Colonic mucosa (tissue), 1 donor: Measurements from ENCODE around the gene PLA2G6.

DNA sequence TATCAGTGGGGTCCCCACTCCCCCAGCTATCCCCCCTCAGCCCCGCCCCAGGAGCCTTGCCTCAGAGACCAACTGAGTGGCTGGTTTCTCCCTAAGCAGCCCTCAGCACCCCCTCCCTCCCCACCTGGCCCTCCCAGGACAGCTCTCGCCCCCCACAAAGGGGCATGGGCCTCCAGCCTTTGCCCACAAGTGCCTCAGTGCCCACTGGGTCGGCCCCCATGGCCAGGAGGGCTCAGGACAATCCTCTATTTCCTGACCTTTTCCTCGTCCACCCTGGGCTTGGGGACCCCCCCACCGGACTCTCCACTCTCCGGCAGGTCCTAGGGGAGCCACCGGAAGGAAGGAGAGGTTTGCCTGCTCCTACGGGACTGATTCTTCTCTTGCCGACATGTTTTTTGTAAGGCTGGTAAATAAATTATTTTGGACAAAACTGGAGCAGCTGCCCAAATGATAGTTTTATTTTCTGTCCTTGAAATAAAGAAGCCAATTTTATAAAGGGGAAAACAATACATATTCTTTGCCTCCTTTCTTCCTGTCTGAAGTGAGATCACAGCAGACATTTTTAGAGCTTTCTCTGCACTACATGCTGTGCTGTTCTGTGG, 2.8 kb upstream of the PDXP start:
- PRO-cap, result no peak

- PRO-cap, result no peak
Measured at GRCh38 chr22:37688234-37688468, 2.0 kb downstream of the NOL12 start.

DNA sequence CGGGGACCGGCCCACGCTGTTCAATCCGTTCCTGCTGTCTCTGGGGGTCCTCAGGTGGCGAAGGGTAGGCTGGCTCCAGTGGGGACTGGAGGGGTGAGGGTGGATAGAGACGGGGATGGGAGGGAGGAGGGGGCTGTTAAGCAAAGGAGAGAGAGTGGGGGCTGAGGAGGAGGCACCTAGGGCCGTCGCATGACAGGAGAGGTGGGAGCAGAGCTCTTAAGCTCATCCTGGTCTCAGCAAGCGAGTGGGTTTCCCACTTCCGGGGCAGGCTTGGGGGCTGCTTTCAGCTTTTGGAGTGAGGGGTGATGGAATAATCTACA, 44.1 kb downstream of the TRIOBP start:
- PRO-cap, result no peak

GRCh38 chr22:37742448-37742881, 45.6 kb downstream of the TRIOBP start:
- PRO-cap, result no peak

DNA sequence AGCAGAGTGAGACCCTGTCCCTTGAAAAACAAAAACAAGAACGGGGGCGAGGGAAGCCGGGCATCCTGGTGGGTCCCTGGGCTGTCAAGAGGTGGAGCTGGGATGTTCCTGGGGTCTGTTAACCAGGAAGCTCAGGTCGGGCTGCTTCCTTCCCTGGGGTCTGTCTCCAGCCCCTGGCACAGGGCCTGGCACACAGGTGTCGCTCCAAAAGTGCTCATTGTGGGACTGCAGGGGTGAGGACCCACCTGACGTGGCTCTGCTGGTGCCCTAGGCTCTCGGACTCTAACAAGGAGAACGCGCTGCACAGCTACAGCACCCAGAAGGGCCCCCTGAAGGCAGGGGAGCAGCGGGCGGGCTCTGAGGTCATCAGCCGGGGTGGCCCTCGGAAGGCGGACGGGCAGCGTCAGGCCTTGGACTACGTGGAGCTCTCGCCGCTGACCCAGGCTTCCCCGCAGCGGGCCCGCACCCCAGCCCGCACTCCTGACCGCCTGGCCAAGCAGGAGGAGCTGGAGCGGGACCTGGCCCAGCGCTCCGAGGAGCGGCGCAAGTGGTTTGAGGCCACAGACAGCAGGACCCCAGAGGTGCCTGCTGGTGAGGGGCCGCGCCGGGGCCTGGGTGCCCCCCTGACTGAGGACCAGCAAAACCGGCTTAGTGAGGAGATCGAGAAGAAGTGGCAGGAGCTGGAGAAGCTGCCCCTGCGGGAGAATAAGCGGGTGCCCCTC, 47.5 kb upstream of the H1-0 start:
- PRO-cap, result no peak

DNA sequence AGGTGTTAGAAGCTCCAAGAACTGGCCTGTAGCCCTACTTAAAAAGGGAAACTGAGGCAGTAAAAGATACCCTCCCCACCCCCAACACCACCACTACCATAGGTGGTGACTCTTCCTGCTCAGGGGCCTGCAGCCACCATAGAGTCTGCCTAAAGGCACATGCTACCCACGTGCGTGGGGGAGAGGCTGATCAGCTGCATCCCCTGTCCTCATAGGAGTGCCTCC, 39.2 kb upstream of the H1-0 start:
- PRO-cap, result no peak

DNA sequence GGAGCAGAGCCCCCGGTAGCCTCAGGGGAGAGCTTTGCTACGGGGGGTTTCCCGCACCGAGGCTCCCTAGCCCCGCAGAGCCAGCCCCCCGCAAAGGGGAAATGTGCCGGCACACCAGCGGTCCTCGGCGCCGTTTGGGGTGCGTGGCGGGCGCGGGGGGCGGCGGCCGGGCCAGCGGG, 310 bp upstream of the H1-0 start:
- PRO-cap, result no peak

DNA sequence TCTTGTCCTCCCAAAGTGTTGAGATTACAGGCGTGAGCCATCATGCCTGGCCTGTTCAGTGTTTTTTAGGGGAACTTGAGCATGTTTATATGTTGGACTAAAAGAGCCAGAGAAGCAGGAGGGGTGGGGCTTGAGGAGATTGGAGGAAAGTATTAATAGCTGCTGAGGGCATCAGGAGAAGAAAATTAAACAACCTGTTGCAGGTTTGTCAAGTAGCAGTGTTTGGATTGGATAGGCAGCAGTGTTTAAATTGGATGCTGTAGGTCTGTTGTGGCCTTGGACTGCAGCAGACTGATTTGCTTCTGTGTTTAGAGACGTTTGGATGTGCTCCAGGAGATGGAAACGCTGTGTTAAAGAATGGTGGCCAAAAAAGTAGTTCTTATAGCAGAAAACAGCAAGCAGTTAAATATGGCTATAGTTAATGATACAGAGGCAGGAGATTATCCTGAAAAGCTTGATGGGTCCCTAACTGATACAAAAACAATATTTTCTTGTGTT, 5.7 kb downstream of the EIF3L start:
- PRO-cap, result no peak

DNA sequence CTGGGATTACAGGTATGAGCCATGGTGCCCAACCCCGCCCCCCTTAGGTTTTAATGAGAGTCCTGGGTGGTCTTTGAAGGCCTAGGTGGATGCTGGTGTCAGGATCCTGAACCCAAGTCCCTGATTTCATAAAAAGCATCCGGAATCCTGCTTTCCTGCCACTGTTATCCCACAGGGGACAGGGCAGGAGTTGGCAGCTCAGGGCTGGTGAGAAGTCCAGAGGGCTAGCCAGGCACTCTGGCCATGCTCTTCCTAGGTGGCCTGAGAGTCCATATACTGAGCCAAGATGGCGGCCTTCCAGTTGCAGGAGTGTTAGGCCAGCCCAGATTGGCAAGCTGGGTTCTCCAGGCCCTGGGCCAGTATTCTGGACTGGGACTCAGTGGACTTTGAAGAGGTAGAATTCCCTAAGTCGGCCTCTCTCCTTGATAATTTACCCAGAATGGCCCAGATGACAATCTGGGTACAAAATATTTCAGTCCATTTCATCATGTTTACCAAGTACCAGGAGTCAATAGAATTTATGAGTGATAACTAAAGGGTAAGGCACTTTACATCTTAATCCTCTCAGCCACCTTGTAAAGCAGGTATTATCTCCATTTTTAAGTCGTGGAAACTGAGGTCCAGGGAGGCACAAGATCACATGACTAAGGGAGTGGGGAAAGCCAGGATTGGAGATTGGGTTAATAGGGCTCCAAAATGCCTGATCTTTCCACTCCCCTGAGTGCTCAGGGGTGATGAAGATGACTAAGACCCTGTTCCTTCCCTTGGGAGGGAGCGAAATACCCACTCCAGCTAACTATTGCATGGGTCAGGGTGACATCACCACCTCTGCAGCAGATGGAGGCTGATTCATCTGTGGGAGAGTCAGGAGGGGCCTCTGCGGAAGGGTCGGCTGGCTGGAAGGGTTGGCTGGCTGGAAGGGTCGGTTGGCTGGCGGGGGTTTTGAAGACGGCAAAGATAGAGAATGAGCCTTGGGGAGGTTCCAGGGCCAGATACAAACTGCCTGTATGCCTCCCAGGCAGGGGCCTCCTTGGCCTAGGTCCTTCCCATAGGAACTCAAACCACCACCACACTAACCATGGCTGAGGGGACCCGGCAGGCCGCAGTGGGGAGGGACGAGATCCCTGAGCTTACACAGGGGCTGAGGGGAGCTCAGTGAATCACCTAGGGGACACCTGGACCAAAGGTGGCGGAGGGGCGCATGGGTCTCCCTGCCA, 1.2 kb upstream of the MICALL1 start:
- PRO-cap, result unidirectional peak, plus-strand start at position 833 of the sequence; unidirectional peak, plus-strand start at position 880 of the sequence

- PRO-cap, result no peak
Measured at GRCh38 chr22:37967409-37967842, 13.9 kb downstream of the POLR2F start.

- PRO-cap, result no peak
Measured at GRCh38 chr22:38026676-38027185, 30.5 kb upstream of the PICK1 start.

GRCh38 chr22:38049966-38050705, 7.1 kb upstream of the PICK1 start:
- PRO-cap, result bidirectional peak, plus-strand start at chr22:38050395, minus-strand start at chr22:38050260

DNA sequence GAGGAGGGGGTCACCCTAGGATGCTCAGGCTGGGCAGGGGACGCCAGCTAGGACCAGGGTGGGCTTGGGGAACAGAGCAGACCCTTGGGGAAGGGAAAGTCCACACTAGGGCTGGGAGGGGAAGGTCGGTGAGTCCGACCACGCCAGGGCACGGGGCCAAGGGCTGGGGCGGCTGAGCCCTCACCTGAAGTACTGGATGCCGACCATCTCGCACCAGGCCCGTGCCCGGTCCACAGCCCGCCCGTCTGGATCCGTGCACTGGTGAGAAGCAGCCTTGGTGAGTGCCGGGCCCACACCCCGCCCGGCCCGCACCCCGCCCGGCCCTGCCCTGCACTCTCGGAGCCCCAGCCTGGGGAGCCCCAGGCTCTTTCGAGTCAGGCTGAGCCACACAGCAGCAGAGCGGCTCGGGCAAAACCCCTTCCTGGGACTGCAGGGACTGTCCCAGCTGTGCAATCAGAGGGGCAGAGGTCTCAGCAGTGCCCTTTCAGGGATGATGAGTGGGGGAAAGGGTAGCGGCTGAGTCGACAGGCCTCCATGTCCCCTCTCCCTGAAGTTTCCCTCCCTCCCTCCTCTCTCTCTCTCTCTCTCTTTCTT, 1.9 kb upstream of the BAIAP2L2 start:
- PRO-cap, result bidirectional peak, plus-strand start at position 368 of the sequence, minus-strand start at position 247 of the sequence

DNA sequence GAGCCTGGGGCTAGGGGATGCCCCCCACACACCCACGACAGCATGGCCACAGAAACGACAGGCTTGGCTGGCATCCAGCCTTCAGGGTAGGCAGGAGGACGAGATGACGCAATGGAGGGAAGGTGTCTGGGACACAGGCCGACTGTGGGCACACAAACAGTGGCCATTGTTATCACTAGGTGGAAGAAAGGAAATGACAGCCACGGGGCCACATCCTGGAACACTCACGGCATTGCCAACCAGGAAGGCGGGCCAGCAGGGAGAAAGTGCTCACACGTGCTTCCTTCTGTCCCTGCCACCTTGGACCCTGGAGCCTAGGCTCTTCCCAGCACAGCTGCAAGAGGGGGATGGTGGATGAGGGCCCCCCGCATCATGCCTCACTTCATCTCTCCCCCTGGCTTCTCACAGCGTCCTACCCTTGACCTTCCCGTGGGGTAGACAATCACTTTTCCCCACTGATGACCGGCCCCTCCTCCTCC, 8.7 kb downstream of the PLA2G6 start:
- PRO-cap, result unidirectional peak, plus-strand start at position 242 of the sequence

DNA sequence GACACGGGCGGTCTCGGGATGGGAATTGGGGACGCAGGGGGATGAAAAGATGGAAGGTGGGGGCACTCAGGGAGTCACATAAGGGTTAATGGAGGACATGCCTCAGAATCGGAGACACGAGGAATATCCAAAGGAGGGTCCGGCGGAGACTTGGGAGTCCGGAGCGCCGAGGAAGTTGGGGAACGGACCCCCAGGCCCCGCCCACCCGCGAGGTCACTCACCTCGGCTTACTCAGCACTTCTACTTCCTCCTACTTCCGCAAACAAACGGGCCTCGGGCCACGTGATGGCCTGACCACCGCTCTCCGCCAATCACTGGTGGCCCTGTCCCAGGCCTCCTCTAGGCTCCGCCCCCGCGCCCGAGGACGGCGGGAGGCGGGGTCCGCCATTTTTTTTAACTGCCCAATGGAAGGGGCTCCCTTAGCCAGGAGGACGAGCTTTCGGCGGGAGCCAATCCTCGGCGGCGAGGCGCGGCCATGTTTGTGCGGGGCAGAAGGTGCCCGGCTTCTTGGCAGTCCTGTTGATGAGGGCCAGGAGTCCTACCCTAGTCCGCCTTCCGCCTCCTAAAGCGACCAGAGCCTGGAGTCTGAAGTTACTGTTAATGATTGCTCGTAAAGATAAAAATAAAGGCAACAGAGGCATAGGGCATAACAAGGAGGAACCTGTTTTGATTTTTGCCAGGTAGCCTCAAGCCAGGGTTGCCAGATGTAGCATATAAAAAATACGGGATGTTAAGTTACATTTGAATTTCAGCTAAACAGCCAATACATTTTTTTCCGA, at the start of gene PLA2G6:
TSS of gene PLA2G6 (minus strand) at position 268 of the 779 bp plus-strand sequence.
- PRO-cap, result bidirectional peak, plus-strand start at position 513 of the sequence, minus-strand start at position 233 of the sequence

GRCh38 chr22:38205188-38205846, 3.5 kb downstream of the MAFF start:
- PRO-cap, result no peak

- PRO-cap, result no peak
Measured at GRCh38 chr22:38219011-38220178, 17.6 kb downstream of the MAFF start.

DNA sequence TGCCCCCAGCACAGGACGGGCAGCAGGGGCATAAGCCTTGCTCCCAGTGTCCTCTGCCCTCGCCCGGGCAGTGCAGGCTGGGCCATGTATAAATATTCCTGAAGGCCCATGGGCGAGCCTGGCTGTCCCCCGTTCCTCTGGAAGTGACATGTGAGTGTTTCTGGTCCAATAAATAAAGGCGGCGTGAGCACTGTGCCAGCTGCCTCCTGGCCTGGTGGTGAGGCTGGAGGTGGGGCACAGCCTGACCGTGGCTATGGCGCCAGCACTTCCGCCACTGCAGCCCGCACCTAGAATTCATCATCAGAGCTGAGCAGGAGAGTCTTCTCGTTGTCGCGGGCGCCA, 19.4 kb downstream of the MAFF start:
- PRO-cap, result no peak

DNA sequence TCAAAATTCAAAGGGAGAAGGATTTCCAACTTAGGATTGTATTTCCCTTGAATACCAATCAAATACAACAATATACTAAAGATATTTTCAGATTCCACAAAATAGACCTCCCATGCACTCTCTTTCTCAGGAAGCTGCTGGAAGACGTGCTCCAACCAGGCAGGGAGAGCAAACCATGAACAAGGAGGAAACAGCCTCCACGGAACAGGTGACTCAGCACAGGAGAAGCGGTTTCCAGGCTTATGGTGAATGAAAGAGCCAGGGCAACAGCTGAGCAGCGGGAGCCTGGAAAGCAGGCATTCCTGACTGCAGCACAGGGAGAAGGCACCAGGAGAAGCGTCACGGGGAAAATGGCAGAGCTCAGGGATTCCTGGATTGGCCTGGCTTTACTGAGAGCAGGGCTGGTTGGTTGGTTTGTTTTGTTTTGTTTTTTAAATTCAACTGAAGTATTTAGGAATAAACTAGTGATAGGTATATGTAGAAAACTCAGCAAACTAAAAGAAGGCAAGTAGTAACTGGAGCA, 31.9 kb downstream of the TMEM184B start:
- PRO-cap, result no peak

DNA sequence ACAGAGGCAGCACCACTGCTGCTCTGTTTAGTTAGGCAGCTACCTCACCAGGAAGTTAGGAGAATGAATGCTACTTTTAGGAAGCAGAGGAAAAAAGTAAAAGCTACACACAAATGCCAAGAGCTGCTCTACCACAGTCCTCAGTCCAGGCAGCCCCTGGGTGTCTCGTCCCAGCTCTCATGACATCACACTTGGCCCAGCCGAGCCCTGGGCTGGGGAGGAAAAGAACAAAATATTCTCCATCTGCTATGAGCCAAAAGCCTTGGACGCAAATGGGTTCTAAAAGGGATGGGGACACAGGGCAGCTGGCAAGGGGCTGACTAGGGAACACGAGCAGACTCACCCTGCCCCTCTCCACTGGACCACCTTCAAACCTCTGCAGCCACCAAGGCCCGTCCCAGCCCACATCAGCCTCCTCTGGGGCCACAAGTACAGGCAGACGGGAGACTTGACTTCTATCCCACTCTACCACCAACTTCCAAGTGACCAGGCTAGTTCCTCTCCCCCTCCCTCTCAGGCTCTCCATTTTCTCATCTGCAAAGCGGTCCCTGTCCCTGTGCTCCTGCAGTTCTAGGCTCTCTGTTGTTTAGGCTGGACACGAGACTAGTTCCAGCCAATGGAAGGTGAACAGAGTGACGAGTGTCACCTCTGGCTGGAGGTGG, 26.0 kb downstream of the TMEM184B start:
- PRO-cap, result no peak